SK-N-DZ (cell line): ENCODE results near the genes C17orf97 and TLCD3A.

DNA sequence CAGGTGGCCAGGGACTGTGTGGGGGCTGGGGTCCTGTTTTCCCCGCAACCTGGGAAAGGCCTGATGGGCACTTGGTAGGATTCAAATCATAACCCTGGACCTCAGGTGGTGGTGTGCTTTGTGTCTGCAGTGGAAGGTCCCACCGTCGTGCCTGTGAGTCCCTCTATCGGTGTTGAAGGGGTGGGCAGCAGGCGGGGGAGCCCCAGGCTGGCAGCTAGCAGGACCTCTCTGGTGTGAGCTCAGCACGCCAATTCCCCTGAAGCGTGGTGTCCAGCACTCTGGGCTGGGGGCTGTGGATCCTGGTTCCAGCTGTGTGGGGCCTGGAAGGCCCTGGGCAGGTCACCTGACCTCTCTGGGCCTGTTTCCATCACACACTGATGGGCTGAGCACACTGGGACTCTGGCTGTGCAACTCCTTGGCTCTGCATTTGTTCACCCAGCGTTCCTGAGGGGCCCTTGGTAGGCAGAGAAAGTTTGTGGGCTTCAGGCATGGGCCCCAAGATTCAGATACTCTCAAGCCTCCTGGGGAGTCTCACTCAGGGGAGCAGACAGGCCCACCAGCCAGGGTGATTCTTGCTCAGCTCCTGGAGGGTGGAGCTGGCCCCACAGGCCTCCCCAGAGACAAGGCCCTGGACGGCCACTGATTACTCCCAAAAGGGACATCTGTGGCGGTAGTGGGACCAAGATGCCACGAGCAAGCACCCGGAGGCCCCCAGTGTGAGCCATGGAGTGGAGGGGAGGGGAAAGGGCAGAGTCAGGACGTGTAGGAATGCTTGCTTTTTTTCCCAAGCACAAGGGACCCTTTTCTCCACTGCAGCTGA lies 8.4 kb downstream of the SCGB1C2 start:
RAMPAGE:
- cytosol, long total RNA, result no peak
- nucleus, long total RNA, result no peak

GRCh38 chr17:266046-266560 lies 84.7 kb upstream of the DOC2B start:
RAMPAGE:
- cytosol, long total RNA, result no peak
- nucleus, long total RNA, result no peak

GRCh38 chr17:320910-321704 lies 31.5 kb downstream of the RPH3AL start:
RAMPAGE:
- cytosol, long total RNA, result no peak
- nucleus, long total RNA, result no peak

DNA sequence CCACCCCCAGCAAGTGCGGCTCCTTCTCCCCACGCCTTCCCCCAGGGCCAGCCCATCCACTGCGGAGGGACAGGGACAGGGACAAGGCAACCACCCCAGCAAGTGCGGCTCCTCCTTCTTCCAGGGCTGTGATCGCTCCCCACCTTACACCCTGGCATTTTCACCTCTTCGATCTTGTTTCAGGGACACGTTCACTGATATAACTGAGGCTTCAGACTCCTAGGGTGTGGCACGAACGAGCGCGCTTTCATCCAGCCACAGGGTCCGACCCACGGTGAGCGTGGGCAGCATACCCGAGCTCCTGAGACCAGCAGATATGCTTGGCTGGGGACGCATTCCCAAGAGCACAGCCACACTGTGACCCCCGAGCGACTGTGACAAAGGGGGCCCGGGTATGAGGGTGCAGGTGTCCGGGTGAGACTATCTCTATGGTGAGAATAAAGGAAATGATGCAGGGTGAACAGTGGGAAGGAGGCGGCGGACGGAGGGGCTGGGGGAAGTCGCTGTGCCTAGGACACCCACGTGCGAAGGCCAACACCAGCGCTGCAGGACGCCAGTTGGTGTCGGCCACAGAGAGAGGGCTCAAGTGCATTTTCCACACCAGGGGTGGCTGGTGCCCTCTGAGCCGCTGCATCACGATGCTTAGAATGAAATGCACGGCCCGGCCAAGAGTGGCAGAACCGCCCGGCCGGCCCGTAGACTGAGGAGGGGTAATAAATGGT lies 17.6 kb downstream of the RPH3AL start:
RAMPAGE:
- cytosol, long total RNA, result no peak
- nucleus, long total RNA, result no peak

GRCh38 chr17:335908-337013 lies 16.3 kb downstream of the RPH3AL start:
RAMPAGE:
- cytosol, long total RNA, result no peak
- nucleus, long total RNA, result no peak

DNA sequence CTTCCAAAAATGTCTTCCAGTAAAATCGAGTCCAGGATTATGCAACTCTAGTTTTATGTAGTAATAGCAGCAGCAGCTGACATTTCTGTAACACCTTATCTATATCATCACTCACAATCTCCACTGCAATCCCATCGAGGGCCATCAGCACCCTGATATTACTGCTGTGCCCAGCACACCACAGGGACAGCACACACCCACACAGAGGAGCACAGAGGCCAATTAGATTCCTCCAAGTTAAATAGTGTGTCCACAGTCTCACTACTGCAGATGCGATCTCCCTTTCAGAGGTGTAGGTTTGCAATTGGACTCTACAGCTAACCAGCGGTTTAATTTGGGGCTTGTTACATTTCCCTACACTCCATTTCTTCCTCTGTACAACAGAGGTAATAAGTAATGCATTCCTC lies 2.9 kb downstream of the RPH3AL start:
RAMPAGE:
- cytosol, long total RNA, result no peak
- nucleus, long total RNA, result no peak

GRCh38 chr17:409705-410835 lies at the start of gene C17orf97:
TSS of gene C17orf97 (plus strand) at chr17:410325.
RAMPAGE:
- cytosol, long total RNA, result no peak
- nucleus, long total RNA, result no peak

DNA sequence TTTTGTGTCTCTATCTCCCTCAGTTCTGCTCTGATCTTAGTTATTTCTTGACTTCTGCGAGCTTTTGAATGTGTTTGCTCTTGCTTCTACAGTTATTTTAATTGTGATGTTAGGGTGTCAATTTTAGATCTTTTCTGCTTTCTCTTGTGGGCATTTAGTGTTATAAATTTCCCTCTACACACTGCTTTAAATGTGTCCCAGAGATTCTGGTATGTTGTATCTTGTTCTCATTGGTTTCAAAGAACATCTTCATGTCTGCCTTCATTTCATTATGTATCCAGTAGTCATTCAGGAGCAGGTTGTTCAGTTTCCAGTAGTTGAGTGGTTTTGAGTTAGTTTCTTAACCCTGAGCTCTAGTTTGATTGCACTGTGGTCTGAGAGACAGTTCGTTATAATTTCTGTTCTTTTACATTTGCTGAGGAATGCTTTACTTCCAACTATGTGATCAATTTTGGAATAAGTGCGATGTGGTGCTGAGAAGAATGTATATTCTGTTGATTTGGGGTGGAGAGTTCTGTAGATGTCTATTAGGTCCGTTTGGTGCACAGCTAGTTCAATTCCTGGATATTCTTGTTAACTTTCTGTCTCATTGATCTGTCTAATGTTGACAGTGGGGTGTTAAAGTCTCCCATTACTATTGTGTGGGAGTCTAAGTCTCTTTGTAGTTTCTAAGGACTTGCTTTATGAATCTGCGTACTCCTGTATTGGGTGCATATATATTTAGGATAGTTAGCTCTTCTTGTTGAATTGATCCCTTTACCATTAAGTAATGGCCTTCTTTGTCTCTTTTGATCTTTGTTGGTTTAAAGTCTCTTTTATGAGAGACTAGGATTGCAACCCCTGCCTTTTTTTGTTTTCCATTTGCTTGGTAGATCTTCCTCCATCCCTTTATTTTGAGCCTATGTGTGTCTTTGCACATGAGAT lies 77.0 kb downstream of the VPS53 start:
RAMPAGE:
- cytosol, long total RNA, result no peak
- nucleus, long total RNA, result no peak

RAMPAGE:
- cytosol, long total RNA, result no peak
- nucleus, long total RNA, result no peak
These were observed 75.7 kb downstream of the VPS53 start for GRCh38 chr17:638744-639581.

GRCh38 chr17:731993-732959 lies at the start of gene TLCD3A:
TSS of gene TLCD3A (plus strand) at chr17:732596.
RAMPAGE:
- cytosol, long total RNA, result no peak
- nucleus, long total RNA, result no peak

DNA sequence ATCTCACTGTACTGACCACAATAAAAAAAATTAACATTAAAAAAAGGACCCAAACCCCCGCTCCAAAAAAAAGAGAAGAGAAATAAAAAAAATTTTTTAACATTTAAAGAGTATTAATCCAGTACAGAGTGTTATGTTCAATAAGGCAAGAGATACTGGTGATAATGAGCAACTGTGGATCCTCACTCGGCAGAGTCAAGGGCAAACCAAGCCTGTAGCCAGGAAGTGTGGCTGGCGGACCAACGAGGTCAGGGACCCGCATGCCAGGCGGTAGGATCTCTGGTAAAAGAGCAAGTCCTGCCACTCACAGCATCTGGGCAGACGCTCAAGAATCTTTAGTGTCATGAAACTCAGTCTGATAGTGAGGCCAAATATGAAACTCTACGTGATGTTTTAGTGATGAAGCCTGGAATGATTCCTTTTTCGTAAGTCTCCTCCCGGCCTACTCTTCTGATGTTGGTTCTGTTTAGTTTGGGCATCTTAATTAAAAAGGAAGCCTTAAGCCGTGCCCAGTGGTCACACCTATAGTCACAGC lies 8.3 kb upstream of the GEMIN4 start:
RAMPAGE:
- cytosol, long total RNA, result no peak
- nucleus, long total RNA, result no peak

DNA sequence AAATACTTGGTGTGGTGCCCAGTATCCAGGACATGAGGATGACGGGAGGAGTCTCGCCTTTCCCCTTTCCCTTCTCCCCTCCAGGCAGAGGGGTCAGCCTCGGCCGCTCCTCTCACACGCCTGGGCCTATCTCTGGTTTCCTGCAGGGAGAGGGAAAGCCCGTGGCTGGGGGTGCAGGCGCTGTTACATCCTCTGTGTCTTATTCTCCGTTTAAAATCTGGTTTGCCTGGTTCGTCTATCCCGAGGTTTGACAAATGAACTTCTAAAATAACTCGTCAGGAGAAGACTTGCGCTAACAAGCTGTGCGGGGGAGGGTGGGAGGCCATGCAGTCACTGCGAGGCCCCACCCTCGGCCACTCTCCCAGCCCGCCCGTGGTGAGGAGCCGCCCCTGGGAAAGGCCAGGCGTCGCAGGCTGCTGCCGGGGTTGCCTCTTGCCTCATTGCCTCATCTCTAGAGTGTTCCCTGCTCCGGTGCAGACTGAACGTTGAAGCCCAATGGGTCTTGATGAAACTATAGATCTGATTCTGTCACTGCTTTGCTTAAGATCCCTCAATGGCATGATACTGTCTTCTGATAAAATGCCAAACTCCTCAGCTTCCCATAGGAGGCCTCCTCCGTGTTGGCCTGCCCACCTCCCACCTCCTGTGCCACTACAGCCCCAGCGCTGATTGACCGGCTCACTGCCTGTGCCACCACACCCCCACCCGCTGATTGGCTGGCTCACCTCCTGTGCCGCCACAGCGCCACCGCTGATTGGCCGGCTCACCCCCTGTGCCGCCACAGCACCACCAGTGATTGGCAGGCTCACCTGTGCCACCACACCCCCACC lies 7.9 kb downstream of the MRM3 start:
RAMPAGE:
- cytosol, long total RNA, result no peak
- nucleus, long total RNA, result no peak

RAMPAGE:
- cytosol, long total RNA, result no peak
- nucleus, long total RNA, result no peak
These were observed 66.2 kb downstream of the MRM3 start for GRCh38 chr17:848321-848775.

DNA sequence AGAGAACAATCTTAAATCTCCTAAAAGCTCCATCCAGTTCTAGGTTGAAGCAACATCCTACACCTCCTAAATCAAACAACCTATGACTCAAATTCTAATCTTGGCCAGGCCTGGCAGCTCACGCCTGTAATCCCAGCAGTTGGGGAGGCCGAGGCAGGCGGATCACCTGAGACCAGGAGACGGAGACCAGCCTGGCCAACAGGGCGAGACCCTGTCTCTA lies 69.6 kb downstream of the NXN start:
RAMPAGE:
- cytosol, long total RNA, result no peak
- nucleus, long total RNA, result no peak

GRCh38 chr17:969083-969706 lies 10.4 kb downstream of the NXN start:
RAMPAGE:
- cytosol, long total RNA, result no peak
- nucleus, long total RNA, result no peak

GRCh38 chr17:980677-981449 lies 1.3 kb upstream of the NXN start:
RAMPAGE:
- cytosol, long total RNA, result no peak
- nucleus, long total RNA, result no peak

DNA sequence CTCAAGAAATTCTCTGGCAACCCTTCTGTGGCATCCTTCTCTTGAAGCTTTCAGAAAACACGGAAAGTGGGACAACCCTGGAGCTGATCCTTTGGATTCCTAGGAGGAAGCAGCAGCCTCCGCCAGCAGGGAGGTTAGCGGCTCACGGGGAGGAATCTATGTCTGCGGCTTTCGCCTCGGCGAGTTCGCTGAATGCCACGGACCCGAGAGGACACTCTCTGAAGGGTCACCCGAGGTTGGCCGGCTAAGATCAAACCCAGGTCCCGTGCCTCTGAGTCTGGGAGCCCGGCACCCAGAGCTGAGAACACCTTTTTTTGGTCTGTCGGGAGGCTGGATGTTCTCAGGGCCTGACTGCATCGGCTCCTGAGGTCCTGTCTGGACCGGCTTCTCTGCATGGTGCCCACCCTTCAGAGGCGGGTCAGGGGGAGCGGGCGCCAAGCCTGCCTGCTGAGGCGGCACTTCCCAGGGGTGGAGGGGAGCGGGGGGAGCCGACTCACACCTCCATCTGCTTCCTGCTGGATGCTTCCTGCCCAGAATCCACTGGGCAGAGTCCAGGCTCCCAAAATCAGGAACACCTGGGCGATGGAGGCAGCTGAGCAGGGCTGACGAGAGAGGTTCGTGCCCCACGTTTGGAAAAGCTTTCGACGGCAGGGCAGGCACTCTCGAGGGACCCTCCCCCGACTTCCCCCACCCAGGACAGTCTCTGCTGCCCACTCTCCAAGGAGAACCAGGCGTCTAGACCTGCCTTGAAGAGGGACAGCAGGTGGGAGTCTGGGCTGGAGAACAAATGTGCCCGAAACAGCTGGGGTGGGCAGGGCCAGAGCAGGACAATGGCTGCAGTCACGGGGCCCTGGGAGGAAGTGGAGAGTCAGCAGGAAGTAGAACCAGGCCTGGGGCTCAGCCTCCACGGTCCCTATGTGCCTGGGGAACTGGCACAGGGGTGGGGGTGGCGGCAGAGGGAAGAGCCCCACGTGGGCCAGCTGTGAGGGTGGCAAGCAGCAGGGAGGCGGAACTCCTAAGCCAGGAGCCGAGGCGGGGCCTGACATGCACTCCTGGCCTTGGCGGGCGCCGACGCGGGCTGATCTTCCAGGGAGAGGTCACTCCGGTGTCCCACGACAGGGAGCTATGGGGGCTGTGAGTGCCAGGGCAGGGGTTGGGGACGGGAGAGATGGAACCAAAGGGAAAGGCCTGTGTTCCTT lies 42.3 kb downstream of the TIMM22 start:
RAMPAGE:
- cytosol, long total RNA, result no peak
- nucleus, long total RNA, result no peak

DNA sequence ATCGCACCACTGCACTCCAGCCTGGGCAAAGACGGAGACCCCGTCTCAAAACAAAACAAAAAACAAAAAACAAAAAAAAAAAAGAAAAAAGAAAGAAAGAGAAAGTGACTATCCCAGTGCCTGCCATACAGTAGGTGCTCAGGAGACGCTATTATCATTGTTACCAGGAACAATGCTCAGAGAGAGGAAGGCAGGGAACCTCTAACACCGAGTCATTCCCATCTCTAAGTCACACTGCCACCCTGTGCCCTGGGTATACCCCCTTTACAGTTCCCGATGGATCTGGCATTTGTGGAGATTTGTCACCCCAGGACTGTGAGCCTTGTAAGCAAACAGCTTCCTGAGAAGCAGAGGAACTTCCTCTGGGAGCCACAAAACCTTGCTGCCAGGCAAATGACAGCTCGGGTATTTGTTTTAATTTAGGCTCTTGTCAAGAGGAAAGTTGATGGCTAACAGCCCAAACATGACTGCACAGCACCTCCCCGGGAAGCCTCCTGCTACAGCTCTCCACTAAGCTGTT lies 2.9 kb downstream of the ABR start:
RAMPAGE:
- cytosol, long total RNA, result no peak
- nucleus, long total RNA, result no peak

DNA sequence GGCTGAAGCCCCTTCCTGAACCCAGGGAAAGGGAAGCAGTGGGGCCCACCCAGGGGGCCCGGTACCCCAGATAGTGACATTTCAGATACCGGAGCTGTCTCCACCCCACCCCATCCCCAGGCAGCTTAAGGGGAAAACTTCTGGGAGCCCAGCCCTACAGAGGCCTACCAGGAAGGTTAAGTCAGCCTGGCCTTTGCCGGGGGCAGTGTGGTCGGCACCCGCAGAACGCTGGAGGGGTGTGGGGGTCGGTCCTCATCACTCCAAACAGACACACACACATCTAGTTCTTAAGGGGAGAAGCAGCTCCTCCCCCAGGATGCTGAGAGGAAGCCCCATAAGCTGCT lies 1.1 kb upstream of the ABR start:
RAMPAGE:
- cytosol, long total RNA, result no peak
- nucleus, long total RNA, result no peak

GRCh38 chr17:1181282-1182361 lies 1.8 kb upstream of the ABR start:
RAMPAGE:
- cytosol, long total RNA, result no peak
- nucleus, long total RNA, result no peak